ENCODE results near the genes LAS1L and OTUD6A.

- RRBS = no CpG with 5 or more reads among the region's 1 CpG
Observed at GRCh38 chrX:63746060-63746767, 38.8 kb downstream of the ARHGEF9 start.

- RRBS = no CpG with 5 or more reads among the region's 14 CpGs
Observed at GRCh38 chrX:65195895-65196420, 161.3 kb downstream of the ZC3H12B start.

DNA sequence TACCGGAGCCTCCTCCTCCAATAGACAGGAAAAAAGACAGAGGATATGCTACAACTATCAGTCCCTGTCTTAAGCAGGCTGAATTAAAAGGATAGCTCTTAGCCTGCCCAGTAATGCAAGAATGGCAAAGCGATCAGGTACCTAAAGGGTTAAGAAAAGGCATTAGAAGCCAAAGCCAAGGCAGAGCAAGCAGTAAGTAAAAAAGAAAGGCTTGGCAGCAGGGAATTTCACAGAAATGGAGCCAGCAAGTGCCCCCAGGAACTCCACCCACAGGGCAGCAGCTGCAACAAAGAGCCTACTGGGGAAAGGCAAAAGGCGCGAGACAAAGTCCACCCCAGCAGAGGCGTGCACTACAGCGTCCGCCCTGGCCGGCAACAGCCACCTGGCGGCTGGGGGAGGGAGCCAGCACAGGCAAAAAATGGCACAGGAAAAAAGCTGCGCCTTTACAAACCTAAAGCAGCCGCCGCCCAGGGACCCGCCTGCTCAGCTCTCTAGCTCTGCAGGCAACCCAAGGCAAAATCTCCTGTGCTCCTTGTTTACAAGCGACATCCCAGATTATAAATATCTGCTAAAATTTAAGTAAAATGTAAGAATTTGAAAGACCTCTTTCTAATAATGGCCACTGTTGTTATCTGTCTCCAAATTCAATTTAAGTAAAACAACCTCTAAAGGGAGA lies 162.3 kb downstream of the ZC3H12B start:
- RRBS = no CpG with 5 or more reads among the region's 14 CpGs

- RRBS = 4% methylated on average over 3 of the region's 54 CpGs
Observed at GRCh38 chrX:65534374-65535266, at the start of gene LAS1L. LAS1L (minus strand) TSS chrX:65534787.

DNA sequence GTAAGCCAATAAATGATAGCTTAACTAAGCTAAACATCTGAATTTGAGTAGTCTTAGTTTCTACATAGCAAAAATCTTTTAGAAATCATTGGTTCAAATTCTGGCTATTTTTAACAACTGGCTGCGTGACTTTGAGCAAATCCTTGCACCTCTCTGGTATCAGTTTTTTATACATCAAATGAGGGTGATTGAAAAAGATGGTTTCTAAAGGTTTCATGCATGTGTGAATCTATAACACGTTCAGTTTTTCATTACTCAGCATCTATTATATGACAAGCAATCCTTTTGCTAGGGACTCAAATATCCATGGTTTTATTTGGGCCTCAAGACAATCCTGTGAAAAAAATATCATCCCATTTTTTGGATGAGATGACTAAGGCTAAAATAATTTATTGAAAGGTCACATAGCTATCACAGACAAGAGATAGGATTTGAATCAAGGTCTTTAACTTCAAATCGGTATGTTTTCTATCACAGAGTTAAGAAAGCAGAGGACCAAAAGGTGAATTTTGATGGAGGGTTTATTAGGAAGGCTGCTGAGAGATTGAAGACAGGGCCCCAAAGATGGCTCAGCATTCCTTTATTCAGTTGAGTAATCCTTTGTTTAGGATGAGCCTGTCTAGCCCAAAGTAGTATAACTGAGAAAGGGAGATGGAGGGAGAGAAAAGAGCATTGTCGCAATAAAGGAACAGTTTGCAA lies 976 bp downstream of the HEPH start:
- RRBS = no CpG with 5 or more reads among the region's 4 CpGs

- RRBS = no CpG with 5 or more reads among the region's 3 CpGs
Observed at GRCh38 chrX:66633425-66633882, 5.4 kb downstream of the EDA2R start.

GRCh38 chrX:67563444-67564052 lies 19.7 kb downstream of the AR start:
- RRBS = no CpG with 5 or more reads among the region's 5 CpGs

DNA sequence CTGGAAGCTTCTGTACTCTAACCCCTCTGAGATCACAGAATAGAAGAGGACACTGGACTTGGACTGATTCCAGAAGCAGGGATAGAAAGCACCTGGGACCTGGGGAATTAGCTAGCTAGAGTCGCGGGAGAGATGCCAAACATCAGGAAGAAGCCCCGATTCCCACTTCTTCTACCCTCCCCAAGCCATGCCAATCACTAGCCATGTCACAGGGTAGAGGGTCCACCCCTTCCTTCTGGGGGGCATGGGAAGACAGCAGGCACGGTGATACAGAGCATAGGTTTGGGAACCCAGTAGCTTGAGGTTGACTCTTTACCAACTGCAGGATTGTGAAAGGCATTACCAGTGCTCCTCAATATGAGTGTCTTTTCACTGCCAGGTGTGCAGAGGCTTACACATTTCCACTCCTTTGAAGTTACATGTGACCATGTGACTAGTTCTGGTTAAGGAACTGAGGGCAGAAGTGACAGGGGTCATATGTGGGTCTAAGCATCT lies 34.1 kb upstream of the EFNB1 start:
- RRBS = no CpG with 5 or more reads among the region's 4 CpGs

DNA sequence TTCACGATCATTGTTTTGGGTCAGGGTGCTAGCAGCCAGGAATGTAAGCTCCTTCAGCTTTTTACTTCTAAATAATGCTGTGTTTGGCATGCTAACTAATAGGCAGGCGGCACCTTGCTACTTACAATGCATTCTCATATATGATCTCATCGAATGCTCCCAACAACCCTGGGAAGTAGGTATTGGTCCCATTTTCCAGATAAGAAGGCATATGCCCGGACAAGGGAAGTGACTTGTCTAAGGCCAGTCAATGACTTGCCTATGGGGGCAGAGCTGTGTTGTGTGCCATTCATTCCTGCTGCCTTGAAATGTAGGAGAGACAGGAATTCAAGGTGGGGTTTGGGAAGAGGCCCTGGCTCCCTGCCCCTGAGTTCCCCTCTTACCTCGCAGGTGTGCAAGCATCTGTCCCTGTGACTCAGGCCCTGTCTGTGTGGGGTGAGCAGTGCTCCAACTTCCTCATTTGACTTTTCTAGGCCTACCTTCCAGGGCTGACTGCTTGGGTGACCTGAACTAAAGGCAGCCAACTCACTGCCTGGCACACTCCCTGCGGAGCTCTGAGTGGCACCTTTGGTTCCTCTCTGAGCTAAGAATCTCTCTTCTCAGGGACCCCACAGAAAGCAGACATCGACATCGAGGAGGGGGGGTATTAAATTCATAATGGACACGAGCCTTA lies 5.0 kb downstream of the EFNB1 start:
- RRBS = no CpG with 5 or more reads among the region's 9 CpGs

DNA sequence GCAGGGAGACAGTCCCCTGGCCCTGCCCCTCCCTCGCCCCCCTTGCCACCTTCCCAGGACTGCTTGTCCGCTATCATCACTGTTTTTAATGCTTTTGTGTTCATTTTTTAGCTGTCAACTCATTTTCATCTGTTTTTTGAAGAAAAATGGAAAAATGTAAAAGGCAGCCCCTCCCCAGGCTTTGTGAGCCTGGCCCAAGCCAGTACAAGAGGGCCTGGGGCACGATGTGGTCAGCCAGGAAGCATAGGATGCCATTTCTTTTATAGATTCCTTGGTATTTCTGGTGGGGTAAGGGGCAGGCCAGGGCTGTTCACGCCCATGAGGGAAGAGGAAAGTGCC lies 12.1 kb downstream of the EFNB1 start:
- RRBS = no CpG with 5 or more reads among the region's 4 CpGs

- RRBS = no CpG with 5 or more reads among the region's 1 CpG
Observed at GRCh38 chrX:68929523-68929894, 100.7 kb downstream of the EFNB1 start.

DNA sequence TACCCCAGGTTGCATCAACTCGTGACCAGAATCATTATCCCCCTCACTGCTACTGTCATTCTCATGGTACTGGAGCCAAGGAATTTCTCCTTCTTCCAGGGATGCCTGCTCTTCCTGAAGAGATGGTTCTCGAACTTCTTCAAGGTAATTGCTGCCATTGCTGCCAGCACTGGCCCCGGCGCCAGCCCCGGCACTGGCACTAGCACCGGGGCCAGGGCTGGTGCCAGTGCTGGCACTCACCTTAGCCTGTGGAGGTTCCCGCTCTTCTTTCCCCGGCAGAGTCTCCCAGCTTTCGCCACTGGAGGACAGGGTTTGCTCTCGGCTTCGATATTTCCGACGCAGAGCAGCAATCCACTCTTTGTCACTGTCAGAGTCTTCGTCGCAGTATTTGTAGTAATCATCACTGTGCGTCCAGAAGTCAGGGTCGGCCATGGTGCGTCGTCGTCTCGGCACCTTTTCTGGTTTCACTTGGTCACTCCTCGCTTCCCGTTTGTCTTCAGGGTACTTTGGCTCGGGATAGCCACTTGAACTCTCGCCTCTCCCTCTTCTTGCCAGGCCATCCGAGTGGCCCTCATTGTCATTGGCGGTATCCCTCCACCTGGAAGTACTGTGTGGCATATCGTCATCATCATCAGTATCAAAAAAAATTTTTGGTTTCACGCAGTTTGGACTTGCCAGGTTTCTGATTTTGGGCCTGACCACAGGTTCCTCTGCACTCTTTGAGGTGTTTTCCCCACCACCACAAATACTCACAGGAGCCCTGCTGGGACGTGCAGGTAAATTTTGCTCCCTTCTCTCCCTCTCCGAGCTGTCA lies 3.3 kb downstream of the PJA1 start:
- RRBS = 98% methylated on average over 3 of the region's 31 CpGs

GRCh38 chrX:70062257-70062712 lies at the start of gene OTUD6A:
OTUD6A (plus strand) TSS chrX:70062457.
- RRBS = 94% methylated on average over 6 of the region's 26 CpGs

DNA sequence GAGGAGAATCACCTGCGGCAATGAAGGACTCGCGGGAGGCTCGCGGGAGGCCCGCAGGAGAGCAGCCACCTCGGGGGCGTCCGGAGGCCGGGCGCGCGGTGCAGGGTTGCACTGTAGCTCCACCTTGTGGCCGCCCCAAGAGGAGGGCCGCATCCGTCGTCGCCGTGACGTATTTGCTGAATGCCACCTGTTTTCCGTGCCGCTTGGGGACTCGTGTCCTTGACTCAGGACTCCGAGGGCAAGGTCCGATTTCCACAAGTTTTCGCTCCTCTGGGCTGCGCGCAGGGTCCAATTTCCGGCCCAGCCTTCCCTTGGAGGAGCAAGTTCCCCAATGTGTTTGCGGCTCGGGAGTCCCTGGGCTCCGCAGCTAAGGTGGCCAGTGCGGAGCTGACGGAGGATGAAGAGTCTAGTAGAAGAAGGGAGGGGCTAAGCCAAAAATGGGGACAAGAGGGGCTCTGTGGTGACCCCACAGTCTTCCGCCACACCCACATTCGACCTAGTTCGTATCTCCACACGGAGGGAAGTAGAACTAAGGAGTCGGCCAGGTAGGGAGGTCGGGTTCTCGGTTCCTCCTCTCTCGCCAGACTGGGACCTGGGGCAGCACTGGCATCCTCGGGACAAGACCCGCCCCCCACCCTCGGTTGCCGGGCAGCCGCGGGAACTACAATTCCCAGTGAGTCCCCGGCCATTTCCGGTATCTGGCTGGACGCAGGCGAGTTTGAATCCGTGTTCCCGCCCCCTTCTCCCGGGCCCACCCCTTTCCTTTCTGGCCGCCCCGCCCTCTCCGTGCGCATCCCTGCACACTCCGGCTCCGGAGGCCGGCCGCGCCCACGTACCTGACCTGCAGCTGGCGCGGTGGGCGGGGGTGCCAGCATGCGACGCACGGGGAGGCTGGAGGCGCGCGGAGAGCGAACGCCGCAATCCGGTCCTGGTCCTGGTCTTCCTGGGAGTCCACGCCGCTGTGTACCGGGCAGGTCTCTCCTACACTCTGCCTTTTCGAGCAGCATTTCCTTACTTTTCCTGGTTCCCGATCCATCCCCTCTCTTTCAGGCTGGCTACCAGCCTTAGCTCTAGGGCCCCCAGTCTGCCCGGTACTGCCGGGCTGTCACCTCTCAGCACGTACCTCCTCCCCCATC lies 10.4 kb upstream of the DLG3 start:
- RRBS = under 1% methylated on average over 13 of the region's 86 CpGs

DNA sequence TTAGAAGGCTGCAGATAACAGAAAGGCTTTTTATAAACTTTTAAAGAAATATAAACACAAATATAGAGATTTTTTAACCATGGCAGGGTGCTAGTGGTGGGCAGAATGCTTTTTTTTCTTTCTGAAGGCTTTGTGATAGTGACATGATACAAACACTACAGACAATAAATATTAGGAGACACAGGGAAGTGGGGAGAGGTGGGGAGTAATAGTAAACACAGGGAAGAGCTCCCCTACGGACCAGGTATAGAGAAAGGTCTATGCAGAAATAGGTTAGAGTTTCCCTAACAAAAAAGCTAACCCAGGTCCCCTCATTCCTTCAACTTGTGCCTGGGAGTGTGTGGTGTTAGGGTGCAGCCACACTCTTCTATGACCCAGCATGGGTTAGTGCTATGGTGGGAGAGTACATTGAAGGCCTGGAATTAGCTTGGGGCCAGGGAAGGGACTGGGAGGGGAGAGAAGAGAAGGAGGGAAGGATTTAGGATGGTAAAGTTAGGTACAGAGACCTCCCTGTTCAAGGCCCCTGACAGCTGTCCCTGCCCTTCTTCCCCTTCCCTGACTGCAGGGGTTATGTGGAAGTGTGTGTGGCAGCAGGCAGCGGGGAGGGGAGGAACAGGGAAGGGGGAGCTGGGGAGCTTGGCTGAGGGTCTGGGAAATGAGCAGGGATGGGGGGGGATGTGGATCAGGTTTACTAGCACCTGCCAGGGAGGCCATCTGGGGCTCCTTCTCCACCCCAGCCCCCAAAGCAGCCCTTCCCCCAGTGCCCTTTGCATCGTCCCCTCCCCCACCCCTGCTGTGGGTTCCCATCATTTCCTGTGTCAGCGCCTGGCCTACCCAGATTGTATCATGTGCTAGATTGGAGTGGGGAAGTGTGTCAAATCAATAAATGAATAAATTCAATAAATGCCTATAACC lies 3.7 kb downstream of the CXorf65 start:
- RRBS = no CpG with 5 or more reads among the region's 4 CpGs

GRCh38 chrX:71182431-71182941 lies 37.8 kb downstream of the NLGN3 start:
- RRBS = 3% methylated on average over 4 of the region's 14 CpGs

DNA sequence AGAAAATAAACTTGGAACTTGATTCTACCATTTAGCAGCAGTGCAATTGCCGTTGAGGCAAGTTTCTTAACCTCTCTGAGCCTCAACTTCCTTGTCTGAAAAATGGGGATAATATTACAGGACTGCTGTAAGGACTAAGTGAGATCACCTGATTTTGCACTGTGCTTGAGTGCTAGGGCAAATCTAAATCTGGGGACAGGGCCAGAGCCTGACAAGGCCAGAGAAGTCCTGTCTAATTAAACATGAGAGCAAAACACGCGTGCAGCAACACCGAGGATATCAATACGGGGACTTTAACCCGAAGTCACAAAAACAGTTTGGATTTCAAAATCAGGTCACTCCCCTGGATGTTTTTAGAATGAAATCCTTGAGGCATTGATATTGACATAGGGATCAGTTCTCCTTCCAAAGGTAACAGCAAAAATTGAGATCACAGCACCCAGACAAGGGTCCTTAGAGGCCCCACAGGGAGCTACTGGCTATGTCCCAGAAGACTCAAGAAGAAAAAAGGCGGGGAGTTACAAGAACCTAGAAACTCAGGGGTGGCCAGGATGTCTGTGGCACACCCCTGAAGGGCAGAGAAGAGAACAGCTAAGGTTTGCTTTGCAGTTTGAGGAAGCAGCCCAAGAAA lies 5.6 kb upstream of the GJB1 start:
- RRBS = no CpG with 5 or more reads among the region's 7 CpGs

- RRBS = no CpG with 5 or more reads among the region's 10 CpGs
Observed at GRCh38 chrX:71378191-71379210, 12.3 kb downstream of the TAF1 start.

DNA sequence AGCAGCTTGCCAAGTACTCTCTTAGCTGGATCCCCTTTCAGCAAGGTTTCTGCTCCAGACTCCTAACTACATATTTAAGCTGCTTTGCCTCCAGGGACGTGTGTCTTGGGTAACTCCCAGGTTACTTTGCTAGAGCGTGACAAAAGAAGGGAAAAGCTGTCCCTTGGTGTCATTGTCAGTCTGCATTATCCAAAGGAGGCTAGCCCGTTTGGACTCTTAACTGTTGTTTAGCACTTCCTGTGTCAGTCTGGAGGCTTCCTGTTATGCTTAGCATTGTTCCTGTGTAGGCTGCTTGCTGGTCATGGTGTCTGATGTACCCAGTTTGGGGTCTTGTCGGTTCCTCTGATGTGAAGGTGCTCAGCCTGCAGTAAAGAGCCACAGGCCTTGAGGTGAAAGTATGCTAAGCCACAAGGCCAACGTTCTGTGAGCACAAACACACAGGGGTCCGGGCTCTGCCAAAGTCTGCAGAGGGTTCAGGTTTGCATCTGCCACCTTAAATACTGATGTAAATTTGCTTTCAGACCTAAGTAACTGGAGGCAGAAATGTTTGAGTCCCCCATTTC lies 11.5 kb downstream of the CXCR3 start:
- RRBS = no CpG with 5 or more reads among the region's 6 CpGs

- RRBS = no CpG with 5 or more reads among the region's 3 CpGs
Observed at GRCh38 chrX:72046127-72046422, 135.4 kb downstream of the NHSL2 start.